Tongue (tissue), 2 donors: ENCODE measurements around the gene DCN.

GRCh38 chr12:89372505-89373558, 20.5 kb upstream of the DUSP6 start:
- RAMPAGE, long total RNA: no peak

GRCh38 chr12:89386062-89386821, 33.9 kb upstream of the DUSP6 start:
- RAMPAGE, long total RNA: no peak

GRCh38 chr12:89493629-89494080, 30.9 kb downstream of the GALNT4 start:
- RAMPAGE, long total RNA: no peak

DNA sequence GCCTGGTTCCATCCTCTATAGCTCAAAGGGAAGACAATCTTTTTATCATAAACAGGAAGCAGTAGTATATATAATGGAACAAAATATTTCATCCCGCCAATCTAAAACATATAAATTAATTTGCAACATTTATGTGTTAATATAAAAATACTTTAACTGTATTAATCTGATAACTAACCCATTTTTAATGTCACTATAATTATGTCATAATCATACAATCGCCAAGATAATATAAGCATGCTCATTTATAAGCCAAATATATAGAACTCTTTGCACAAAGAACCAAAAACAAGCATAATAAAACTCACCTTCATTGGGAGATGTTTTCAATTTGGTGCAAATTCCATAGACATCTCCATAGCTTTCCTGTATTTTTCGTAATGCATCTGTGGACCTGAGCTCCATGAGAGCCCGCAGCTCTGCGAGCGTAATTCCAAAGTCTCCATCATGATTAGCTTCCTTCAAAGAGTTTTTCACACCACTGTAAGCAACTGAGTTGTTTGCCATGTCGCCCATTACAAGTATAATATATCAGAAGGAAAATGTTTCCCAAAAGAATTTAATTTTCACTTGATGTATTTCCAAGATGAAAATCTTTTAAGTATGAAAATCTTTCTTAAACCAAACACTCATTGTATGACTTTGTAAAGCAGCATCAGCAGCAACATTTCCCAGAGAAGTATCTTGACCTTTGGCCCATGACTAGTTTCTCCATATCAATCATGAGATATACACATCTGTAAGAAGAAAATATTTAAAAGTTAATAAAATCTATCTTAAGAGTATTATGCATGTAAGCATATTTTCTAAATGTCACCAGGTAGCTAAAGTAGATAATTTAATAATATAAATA, 53.0 kb downstream of the ATP2B1 start:
- RAMPAGE, long total RNA: no peak

DNA sequence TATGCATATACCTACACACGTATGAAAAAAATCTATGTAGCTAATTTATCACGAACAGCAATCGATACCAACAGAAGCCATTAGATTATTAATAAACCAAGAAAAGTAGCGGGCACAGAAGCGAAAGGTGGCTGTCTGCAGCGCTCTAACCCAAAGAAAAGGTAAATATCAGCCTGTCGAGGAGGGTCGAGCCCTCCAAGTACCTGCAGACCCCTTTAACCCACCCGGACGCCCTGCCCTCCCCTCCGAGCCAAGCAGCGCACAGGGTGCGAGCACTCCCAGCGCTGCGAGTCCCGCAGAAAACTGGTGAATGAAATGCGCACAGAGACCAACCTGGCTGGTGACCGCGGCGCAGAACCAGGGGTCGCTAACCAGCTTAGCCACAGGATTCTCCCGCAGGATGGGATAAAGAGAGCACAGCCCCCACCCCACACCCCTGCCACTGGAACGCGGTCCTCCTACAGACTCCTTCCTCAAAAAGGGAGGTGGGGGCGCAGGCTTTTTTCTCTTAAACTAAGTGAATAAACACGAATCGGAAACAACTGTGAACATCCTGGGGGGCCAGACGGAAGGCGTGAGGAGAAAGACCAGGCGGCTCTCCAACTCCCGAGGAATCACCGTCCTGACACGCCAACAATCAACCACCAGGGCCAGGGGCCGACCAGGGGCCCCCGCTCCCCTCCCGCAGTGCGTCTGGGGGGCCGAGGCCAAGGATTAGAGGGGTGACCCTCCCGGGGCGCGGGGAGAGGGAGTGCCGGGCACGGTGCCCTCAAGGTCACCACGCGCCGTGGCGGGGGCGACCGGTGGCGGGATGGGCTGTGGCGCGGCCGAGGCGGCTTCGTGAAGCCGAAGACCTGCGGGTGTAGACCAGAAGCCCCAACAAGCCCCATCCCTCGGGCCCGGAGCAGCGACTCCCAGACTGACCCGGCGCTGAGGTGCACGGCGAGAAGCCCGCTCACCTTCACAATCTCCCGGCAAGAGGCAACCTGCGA, 907 bp downstream of the ATP2B1 start:
- RAMPAGE, long total RNA: no peak

- RAMPAGE, long total RNA: no peak
Measured at GRCh38 chr12:90849418-90849694, 105.6 kb downstream of the CCER1 start.

DNA sequence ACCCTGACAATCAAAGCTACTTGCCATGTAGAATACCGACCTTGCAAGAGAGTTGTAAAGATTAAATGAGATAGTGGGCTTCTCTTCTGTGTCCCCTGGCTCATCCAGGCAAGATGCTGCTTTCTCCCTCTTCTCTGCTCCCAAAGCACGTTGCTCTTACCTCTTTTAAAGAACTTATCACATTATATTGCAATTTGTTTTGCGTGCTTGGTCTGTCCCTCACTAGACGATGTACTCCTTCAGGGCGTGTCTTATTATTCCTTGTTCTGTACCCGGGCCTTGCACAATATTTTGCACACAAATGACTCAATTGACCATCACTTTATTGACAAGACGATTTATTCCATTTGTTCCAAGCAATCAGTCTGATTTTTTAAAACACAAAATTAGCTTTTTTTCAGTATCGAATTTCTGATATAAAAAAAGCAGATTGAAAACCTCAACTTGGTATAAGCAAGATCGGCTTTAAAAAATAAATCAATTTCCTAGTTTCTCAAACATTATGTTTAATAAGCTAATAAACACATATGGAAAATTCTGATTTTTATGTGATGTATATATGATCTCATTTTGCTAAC, 3.2 kb downstream of the DCN start:
- RAMPAGE, long total RNA: start-site peak on the minus strand centred at position 181 of the sequence, 102 bp wide, 243 and 76 reads in 2 replicates

DNA sequence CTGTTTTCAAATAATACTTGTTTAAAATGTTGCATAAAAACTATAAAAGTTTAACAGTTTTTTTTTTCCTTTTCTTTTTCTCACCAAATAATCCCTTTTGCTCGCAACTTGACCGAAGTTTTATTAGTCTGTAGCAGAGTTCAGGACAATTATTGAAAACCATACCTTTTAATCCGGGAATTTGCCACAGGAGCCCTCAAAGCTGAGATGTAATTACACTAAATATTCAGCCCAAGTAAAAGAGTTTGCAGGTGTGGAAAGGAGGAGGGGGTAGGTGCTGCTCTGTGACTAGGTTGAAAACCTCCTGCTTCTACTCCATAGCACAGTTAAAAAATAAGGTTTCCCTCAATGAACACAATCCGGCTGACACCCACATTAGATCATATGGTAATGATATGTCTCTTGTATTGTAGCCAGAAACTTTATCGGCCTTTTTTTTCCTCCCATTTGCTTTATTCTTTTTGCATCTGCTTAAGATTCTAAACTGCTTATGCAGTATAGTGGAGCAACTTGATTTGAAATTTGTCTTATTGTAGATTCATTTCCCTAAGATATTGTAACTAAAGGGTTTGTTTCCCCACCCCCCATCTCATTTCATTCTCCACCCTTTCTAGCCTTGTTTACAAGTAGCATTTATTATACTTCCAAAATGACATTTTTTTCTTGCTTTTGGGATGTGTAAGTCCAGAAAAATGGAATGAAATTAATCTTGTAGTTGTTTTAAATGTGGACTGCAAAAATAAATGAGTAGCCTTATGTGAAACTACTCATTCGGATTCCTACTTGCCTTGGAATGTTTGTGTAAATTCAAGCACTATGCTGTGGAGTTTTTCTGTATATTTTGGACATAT, at the start of gene DCN:
TSS of gene DCN (minus strand) at position 328 of the 851 bp plus-strand sequence.
- RAMPAGE, long total RNA: start-site peak on the minus strand centred at position 291 of the sequence, 164 bp wide, 1,246 and 331 reads in 2 replicates

DNA sequence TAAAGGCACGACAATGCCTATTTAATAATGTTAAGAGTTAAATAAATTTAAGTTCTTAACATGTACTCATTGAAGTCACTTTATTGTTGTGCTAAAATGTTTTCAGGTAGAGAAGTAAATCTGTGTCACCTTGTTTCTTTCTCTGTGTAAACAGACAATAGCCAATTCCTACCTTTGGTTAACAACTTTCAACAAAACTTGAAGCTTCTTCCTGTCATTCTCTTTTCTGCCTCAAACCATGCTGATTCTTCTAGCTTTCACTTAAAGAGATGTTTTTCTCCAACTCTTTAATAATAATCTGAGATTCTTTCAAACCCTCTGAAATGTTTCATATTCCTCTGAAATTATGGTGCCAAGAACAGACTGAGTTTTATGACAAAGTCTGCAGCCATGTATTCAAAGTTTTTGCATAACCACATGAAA, 59.0 kb upstream of the DCN start:
- RAMPAGE, long total RNA: no peak

DNA sequence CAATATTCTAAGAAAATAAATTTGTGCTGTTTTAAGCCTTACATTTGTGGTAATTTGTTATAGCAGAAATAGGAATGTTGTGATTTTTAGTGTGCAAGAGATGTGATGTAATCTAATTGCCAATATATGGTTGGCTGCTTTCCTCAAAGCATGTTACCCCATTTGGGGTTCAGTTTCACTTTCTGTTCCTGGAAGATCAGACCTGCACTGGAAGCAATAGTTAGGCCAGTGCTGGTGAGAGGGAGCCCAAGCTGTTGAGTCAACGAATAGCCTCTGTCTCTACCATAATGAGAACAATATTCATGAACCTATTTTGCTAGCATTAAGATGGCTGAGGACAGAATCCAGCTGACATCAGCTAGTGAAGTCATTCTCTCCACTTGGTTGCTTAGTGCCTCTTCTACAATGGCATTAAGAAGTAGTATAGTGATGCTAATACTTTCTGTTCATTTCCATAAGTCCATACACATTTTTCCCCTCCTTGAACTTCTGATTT, 379.9 kb upstream of the DCN start:
- RAMPAGE, long total RNA: no peak

DNA sequence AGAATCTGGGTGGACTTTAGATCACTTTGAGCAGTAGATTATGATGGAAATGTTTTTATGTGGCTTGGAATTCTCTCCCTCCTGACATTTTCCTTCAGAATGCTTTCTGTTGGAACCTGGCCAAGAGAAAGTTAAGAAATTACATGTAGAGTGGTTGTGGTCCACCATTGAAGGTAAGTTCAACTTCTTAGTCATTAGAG, 311.2 kb downstream of the BTG1 start:
- RAMPAGE, long total RNA: no peak

- RAMPAGE, long total RNA: no peak
Measured at GRCh38 chr12:91952730-91953440, 192.8 kb downstream of the BTG1 start.

GRCh38 chr12:92011623-92011973, 134.0 kb downstream of the BTG1 start:
- RAMPAGE, long total RNA: no peak

DNA sequence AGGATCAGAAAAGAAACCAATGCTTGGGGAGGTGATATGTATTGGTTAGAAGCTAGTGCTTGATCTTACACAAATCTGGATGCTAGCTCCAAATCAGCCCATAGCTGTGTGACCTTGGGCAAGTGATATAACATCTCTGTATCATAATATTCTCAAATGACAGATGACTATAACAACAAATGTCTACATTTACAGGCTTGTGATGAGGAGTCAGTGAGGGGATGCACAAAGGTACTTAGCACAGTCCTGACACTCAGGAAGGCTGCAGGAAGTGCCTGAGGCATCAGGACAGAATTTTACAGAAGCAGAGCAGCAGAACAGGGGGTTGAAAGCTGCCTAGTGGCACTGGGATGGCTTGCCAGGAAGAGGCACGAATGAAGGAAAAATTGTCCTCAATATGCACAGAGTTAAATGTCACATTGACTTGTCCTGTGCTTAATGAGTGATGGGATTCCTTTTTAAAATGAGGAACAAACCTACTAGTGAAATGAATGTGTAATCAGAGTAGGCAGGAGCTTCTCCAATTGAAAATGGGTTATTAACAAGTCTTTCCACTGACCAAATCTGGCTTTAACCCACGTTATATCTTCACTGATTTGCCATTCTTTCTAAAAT, 11.8 kb downstream of the BTG1 start:
- RAMPAGE, long total RNA: no peak

GRCh38 chr12:92137247-92137693, 8.4 kb downstream of the BTG1 start:
- RAMPAGE, long total RNA: no peak

GRCh38 chr12:92138874-92139324, 6.7 kb downstream of the BTG1 start:
- RAMPAGE, long total RNA: no peak

DNA sequence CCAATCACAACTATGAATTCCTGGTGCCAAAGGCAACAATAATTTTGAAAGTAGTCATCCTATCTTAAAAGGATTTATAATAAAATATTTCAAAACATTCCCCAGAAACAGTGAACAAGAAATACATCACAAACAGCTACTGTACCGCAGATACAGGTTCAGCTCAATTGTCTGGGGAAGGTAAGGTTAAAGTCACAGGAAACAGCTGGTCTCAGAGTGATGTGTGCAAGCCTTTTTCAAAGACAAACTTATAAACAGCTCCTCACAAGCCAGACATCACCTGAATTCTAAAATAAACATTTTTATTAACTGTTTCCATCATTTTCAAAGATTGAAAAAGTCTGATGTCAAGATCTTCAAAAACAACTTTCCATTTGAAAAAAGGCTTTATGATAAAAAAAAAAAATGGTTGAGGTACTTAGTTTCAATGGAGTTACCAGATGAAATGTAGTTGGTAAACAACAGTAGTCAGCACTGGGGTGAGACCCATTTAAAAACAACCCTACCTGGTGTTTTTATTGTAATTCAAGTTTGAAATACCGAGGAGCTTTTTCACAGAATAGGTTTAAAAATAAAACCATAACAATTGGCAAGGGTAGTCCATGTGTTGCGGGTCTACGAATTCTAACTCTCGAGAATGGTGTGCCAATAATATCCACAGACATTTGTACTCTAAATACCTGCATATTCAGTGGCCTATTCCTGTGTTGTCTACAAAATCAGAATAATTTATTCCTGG, 4.0 kb downstream of the BTG1 start:
- RAMPAGE, long total RNA: no peak

DNA sequence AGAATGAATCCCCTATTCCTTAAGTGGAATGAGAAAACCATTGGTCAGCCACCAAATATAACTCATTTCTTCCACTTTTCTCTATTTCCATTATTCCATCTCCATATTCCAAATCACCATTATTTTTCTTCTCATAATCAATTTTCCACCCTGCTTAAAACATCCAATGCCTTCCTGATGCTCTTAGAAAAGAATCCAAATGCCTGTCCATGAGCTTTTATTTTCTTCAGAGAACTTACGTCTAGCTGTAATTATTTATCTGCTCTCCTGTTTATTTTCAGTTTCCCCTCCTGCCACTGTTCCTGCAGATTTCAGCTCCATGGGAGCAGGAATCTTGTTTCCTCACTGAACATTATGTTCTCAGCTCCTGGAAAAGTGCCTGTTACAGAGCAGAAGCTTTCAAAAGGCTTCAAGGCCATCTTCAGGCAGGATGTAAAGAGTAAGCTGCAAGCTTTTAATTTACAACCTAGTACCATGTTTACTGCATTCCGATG, 98.3 kb upstream of the BTG1 start:
- RAMPAGE, long total RNA: no peak

- RAMPAGE, long total RNA: no peak
Measured at GRCh38 chr12:92360288-92360893, 214.7 kb upstream of the BTG1 start.

DNA sequence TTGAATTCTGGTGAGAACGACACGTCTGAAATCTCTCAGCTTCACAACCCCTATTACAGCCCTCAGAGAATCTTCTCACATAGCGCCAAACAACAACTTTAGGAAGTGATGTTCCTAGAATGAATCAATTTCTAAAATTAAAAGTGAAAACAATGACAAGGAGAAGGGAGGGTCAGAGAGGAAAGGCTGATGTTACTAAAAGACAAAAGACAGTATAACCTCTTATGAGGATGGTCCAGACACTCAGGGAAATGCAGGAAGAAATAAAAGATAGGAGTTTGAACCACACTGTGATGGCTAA, 270.8 kb upstream of the BTG1 start:
- RAMPAGE, long total RNA: no peak